Mammary epithelial cell (primary cell): ENCODE results near the genes CLEC3B, LARS2 and CXCR6.

DNA sequence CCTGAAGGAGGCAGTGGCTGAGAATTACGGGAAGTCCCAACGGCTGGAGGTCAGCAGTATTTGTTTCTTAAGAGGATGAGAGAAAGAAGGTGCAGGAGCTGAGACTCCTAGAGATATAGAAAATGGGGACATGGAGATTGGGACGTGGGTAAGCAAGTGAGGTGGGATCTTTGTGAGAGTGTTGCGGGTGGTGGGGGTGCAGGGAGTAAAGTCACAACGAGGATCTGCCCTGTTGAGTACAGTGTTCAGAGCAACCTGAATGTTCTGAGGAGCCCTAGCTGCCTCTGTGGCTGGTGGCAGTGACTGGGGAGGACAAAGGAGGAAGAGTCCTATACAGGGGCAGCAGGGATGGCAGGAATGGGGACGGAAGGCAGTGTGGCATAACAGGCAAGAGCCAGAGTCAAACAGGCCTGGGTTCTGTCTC, 1.2 kb downstream of the ZNF662 start:
- CAGE, long polyA plus RNA, result no peak
- RRBS, result no CpG with 5 or more reads among the region's 6 CpGs

GRCh38 chr3:43313247-43313677, 26.9 kb downstream of the SNRK start:
- CAGE, long polyA plus RNA, result no peak
- RRBS, result no CpG with 5 or more reads among the region's 2 CpGs

DNA sequence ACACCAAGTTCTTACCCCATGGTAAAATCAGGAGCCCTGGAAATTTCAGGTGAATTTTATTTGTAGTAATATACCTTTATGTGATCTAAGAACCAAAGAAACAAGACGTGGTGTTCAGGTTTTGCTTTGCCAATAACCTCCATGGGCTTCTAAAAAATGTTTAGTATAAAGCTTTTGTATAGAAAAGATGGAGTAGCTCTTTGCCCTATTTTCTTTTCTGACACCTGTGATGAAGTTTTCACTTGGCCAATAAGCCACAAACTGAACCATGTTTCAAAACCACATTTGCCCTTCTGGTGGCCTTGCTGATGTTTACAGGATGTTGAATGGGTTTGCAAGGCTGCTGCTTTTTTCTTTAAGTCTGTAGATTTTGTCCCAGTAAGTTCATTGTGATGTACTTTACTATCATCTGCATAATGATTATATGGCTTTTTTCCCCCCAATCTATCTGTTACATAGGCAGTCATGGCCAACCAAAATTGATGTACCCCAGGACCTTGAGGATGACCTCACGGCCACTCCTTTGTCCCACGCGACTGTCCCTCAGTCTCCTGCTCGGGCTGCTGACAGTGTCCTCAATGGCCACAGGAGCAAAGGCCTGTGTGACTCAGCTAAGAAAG, 60.6 kb downstream of the SNRK start:
- CAGE, long polyA plus RNA, result no peak
- RRBS, result no CpG with 5 or more reads among the region's 5 CpGs

DNA sequence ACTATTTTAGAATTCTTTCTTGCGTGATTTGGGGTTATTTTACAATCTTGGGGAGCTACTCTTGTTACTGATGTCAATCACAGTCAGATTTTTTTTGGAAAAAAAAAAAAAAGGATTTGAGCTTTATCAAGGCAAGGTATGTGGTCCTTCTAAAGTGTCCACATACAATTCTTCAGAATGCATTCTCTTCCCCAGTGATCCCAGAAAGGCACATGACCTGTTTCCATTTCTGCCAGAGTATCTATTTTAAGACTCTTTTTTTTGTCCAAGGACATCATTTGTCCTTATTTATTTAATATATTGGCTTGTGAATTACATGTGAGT, 136.6 kb downstream of the SNRK start:
- CAGE, long polyA plus RNA, result no peak
- RRBS, result no CpG with 5 or more reads among the region's 1 CpG

GRCh38 chr3:43423363-43423604, 136.9 kb downstream of the SNRK start:
- CAGE, long polyA plus RNA, result no peak
- RRBS, result no CpG with 5 or more reads among the region's 3 CpGs

DNA sequence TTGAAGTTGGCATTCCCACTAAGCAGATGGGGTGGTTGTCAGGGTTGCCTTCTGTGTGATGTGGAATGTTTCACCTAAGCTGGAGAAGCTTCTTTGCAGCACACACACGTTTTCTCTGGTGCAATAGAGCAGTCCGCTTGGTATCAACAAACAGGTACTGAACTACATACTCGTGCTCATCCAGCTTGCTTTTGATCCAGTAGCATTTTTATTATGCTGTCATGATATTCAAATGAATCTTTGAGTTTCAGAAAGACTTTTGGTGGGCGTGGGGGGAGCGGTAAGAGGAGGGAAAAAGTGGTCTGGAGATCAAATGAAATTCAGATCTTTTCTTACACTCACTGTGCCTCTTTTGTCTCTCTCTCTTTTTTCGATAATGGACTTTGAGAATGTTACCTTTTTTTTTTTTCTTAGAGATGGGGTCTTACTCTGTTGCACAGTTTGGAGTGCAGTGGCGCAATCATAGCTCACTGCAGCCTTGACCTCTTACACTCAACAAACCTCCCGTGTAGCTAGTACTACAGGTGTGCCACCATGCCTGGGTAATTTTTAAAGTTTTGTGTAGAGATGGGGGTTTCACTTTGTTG, 15.4 kb downstream of the ABHD5 start:
- CAGE, long polyA plus RNA, result no peak
- RRBS, result no CpG with 5 or more reads among the region's 8 CpGs

DNA sequence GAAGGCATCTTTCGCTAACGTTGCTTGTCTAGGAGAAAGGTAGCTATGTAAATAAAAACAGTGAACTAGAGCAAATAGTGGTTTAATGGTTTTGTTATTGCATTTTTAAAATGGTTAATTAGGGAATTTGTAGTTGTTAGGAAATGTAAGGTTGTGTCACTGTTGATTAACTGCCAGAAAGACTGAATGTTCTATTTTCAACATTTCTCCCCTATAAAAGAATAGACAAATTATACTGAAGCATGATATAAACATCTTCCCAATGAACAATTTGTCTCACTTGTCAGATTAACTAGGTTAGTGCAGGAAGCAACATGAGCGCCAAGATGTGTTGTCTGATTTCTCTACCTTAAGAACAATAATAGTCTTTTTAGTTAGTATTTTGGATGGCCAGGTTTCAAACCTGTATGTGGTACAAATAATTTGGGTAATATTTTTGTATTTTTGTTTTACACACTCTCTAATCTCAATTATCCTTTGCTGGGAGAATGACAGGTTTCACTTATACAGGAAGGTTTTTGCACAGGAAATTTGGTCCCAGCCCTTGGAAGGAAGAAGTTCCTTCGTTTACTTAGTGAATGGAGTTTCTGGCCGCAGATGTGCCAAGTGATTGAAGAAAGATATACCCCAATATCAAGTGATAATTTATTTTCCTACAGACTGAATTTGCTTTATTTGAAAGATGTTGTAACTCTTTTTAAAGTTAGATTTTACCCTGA, 29.2 kb downstream of the ABHD5 start:
- CAGE, long polyA plus RNA, result no peak
- RRBS, result no CpG with 5 or more reads among the region's 5 CpGs

- CAGE, long polyA plus RNA, result no peak
- RRBS, result no CpG with 5 or more reads among the region's 3 CpGs
Measured at GRCh38 chr3:44914311-44915002, 40.0 kb downstream of the TGM4 start.

DNA sequence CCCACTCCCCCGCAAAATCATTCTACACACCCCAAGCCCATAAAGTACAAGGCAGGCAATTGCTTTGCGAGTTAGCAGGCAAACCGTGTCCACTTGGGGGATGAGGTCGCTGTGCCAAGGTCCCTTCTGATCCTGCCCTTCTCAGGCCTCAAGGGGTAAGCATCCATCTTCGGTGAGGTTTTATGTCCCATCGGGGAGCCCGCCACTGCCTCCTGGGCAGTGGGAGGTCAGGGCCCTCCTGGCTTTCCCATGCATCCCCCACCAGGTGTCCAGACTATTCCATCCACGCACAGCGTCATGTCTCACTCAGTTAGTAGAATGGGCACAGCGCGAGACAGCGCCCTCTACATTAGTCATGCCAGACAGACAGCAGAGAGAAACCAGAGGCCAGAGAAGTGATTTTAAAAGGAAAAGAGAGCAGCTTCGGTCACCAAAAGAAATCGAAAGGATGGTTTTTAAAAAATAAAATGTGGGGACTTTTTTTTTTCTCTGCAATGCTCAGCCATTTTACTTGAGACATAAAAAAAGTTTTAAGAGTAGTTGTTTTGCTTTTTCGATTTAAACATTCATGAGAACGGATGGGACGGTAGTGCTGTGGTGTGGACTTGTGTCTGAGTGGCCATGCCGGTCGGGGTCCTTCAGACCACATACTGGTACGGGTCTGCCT, 49.8 kb downstream of the ZDHHC3 start:
- CAGE, long polyA plus RNA, result no peak
- RRBS, result no CpG with 5 or more reads among the region's 20 CpGs

- CAGE, long polyA plus RNA, result no peak
- RRBS, result no CpG with 5 or more reads among the region's 3 CpGs
Measured at GRCh38 chr3:44966709-44967226, 9.2 kb downstream of the ZDHHC3 start.

- CAGE, long polyA plus RNA, result no peak
- RRBS, result no CpG with 5 or more reads among the region's 10 CpGs
Measured at GRCh38 chr3:45011727-45012779, 14.1 kb upstream of the CLEC3B start.

DNA sequence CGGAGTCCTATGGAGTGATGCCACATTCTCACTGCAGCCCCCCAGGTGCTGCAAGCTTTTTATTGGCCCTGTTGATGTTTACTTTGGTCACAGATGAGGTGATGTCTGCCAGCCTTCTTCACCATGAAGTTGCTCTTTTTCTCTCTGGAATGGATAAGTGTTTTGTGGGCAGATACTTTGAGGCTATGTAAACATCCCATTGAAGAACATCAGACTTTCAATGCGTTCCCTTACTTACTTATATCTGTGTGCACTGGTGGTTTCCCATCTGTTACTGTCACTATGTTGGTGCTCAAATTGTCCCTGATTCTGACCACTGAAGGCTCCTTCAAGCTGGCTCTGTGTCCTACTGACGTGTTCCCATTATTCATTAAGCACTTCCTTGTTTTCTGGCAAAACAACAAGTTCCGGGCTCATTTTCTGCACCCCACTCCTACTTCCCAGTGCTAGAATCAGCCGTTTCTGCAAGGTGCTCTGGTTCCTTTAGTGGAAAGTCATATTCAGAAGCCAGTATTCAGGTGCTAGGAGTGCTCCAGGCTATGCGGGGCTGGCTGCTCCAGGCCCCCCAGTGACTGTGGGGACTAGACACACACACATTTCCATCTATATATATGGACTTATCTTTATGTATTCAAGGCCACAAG, 1.3 kb upstream of the CLEC3B start:
- CAGE, long polyA plus RNA, result no peak
- RRBS, result no CpG with 5 or more reads among the region's 6 CpGs

DNA sequence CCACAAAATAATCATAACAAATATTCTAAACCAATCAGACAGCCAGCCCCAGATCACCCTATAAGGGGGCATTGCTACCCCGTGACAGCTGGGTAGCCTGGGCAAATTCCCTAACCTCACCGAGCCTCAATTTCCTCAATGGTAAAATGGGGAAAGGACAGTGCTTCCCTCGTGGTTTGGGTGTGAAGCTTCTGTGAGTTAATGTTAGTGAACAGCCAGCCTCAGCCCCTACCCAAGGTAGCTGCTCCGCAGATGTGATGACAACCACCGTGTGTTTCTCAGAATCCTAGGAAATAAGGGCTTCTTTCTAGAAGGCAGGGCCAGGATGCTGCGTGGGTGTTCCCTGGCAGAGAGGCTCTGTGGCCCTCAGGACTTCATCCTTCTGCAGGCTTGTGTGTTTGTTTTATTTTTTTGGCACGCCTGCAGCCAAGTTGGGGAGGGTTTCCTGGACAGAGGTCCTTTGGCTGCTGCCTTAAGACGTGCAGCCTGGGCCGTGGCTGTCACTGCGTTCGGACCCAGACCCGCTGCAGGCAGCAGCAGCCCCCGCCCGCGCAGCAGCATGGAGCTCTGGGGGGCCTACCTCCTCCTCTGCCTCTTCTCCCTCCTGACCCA, at the start of gene CLEC3B:
Gene CLEC3B (plus strand): TSS at position 500 of the 612 bp plus-strand sequence.
- CAGE, long polyA plus RNA, result no peak
- RRBS, result no CpG with 5 or more reads among the region's 15 CpGs

DNA sequence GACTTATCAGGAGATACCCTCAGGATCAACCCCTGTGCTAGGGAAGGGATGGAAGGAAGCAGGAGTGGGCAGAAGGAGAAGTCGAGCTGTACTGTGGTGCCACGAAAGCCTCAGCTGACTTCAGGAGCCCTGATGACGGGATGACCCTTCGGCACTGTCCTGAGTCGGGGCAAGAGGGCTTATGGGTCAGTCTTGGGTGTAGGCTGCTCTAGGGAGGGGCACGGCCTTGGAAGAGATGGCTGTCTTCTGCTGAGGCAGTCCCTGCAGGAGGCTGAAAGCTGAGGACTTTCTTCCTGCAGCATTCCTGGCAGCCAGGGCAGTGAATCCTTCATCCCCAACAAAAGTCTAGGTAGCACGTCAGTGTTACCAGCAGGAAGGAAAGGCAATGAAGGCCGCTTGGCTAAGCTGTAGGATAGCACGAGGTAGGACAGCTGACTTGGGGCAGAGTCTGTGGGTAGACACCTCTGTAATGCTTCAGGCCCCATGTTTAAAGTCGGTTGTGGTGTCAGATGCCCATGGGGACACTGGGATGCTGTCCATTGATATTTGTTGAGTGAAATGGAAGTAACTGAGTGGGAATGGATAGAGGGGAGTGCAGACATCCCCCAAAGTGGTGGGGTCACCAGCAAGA, 7.9 kb downstream of the CLEC3B start:
- CAGE, long polyA plus RNA, result no peak
- RRBS, result no CpG with 5 or more reads among the region's 10 CpGs

GRCh38 chr3:45090783-45091758, 55.1 kb downstream of the CDCP1 start:
- CAGE, long polyA plus RNA, result no peak
- RRBS, result no CpG with 5 or more reads among the region's 20 CpGs

GRCh38 chr3:45120118-45120882, 25.9 kb downstream of the CDCP1 start:
- CAGE, long polyA plus RNA, result no peak
- RRBS, result no CpG with 5 or more reads among the region's 5 CpGs

DNA sequence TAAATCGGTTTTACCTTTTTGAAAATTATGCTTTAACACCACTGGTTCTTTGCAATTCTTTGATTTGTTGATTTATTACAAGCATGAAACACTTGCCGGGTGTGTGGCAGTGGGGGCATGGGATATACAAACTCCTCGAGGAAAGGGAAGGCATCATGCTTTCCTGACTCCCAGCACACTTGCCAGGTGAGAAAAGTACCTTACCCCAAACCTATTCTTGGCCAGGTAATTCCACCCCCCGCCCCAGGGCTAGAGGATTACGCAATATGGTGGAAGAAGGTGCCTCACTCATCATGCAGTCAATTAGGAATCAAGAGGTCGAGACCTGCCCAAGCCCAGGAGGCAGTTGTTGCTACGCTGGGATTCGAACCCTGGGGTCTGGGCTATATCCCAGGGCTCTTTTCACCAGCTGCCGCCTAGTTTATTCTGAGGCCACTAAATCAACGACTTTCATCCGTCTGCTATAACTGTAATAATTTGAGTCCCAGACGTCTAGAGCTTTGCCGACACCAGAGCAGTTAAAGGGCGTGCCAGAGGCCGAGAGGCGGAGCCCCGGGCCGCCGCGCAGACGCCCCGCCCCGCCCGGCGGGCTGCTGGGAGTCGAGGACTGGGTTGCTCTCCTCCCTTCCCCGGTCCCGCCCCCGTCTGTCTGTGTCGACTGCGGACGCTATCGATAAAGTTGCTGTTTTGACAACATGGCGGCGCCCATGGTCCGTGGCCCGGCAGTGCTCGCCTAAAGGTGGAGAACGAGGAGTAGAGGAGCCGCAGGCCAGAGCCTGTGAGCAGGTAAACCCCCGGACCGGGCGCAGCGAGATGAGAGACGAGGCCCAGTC, at the start of gene LARS2:
Gene LARS2 (plus strand): TSS at position 682 of the 833 bp plus-strand sequence.
- CAGE, long polyA plus RNA, result no peak
- RRBS, result under 1% methylated on average over 16 of the region's 45 CpGs

GRCh38 chr3:45644592-45645463, 44.4 kb upstream of the SACM1L start:
- CAGE, long polyA plus RNA, result no peak
- RRBS, result no CpG with 5 or more reads among the region's 10 CpGs

- CAGE, long polyA plus RNA, result no peak
- RRBS, result 88% methylated on average over 2 of the region's 3 CpGs
Measured at GRCh38 chr3:45800676-45800925, 4.3 kb upstream of the SLC6A20 start.

GRCh38 chr3:45942885-45943615, at the start of gene CXCR6:
TSS of gene CXCR6 (plus strand) at chr3:45943464.
- CAGE, long polyA plus RNA, result no peak
- RRBS, result no CpG with 5 or more reads among the region's 10 CpGs